ENCODE data around the gene FAM25G.

DNA sequence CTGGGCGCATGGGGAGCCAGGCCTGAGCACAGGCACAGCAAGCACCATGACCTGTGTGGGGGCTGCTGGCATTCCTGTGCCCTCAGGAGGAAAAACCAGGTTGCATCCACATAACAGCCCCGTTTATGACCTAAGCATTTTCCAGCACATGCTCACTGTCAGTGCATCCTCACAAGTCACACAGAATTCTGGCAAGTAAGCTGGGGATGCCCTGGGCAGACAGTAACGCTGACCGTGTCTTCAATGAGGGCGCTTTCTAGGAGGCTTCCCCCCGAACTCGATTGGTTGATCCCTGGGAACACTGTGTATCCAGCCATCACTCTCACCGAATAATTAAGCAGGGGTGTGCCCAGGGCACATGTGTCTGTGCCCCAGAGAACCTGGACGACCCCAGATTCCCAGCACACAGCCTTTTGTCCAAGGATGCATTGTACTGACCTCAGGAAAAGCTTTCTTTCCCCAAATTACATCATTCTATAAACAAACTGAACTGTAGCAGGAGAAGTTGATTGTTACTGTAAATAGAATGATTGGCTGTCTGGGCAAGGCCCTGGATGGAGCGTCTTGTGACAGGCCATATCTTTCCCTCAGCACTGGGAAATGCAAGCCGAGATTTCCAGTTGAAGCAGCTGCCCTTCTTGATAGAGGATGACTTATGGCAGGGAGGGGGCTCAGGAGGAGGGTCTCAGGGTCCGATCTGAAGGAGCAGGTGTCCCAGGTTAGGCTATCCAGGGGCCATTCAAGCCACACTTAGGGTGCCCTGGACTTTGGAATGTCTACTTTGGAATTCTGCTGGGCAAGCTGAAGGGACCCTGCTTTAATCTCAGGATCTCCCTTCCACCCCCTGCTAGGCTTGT lies 6.6 kb upstream of the DEPP1 start:
- PRO-cap, result no peak

- PRO-cap, result no peak
Observed at GRCh38 chr10:44986500-44987158, 8.0 kb upstream of the DEPP1 start.

GRCh38 chr10:45004917-45005950 lies 4.5 kb downstream of the ZNF22 start:
- PRO-cap, result no peak

- PRO-cap, result no peak
Observed at GRCh38 chr10:45460445-45460831, 74.7 kb downstream of the MARCHF8 start.

DNA sequence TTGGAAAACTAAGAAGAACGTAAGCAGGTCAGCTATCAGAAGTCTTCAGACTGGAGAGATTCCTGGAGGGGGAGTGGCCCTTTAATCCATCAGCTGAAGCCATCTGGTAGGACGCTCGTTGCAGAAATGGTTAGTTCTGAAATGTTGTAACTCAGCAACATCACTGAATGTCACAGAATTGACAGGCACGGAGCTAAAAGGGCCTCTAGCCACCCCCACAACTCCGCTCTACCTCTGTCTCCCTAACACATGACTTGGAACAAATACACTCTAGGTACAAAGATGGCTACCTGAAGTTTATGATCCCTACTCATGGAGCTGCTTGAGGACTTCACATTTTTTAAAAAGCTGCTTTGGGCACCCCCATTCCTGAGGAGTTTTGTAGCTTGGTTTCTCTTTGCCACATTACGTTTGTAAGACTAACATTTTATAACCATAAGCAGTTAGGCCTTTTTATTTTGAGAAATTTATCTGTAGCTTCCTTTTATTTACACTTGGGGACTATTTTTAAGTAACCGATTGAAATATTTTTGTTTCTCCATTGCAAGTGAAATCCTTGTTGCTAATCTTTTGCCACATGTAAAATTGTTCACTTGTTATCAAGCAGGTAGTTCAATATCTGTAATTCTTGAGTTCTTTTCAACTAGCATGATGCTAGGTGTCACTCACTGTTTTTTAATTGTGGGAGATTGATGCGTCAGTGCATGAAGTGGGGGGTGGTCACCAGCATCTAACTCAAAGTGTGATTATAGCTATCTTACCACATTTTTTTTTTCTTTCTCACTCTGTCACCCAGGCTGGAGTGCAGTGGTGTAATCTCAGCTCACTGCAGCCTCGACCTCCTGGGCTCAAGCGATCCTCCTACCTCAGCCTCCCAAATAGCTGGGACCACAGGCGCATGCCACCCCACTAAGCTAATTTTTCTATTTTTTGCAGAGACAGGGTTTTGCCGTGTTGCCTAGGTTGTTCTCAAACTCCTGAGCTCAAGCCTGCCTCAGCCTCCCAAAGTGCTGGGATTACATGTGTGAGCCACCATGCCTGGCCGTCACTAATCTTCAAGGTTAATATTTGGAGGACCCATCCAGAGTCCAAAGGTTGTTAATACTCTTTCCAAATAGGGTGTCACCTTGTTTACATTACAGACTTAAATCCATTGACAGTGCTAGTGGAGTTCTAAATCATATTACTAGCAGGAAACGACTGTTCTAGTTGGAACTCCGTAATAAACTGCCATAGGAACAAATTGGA lies 28.6 kb downstream of the NCOA4 start:
- PRO-cap, result no peak

- PRO-cap, result no peak
Observed at GRCh38 chr10:46014653-46015639, 15.5 kb downstream of the NCOA4 start.

DNA sequence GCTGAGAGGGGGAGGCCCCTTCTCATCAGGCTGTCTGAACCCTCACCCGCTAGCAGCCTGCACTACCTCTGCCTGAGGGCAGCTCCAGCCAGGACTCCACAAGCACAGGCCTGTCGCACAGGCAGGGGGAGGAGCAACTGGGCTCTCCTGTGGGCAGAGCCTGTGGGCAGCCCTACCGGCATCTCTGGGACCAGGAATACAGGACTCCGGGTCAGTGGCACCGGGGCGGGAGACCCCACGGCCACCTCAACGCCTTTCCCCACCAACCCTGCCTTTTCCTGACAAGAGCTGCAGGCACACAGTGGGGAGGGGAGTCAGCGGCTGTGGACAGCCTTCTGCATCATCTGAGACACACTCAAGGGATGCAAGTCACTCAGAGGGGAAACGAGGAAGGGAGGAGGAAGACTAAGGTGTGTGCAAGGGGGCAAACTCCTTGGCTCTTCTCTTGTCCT lies 49.4 kb upstream of the MSMB start:
- PRO-cap, result no peak

- PRO-cap, result no peak
Observed at GRCh38 chr10:46272035-46272436, 14.8 kb upstream of the ANTXRL start.

DNA sequence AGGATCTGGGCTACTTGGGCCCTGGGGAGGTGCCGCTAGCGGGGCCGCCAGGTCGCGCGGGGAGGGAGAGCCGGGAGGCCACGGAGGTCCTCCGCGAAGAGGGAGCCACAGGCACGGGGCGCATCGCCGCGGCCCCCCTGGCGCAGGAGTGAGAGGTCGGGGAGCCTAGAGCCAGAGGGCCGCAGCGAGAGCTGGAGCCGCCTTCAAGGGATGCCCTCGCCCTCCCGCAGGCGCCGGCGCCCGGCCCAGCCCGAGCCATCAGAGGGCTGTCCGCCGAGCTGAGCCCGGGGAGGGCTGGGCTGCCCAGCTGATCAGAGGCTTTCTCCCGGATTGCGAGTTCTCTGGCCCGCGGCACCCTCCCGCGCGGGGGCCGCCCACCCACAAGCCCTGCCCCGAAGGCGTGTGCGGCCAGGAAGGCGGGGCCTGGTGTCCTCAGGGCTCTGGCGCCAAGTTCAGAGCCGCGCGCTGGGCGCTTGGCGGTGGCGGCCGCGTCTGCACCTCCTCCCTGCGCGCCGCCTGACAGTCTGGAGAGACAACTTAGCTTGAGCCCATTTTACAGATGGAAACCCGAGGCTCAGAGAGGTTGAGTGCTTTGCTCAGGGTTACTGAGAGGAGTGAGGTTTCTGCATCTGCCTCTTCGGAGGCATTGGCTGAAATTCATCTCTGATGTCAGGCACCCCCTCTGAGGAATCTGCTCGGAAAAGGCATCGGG lies 3.9 kb upstream of the ANTXRL start:
- PRO-cap, result no peak

DNA sequence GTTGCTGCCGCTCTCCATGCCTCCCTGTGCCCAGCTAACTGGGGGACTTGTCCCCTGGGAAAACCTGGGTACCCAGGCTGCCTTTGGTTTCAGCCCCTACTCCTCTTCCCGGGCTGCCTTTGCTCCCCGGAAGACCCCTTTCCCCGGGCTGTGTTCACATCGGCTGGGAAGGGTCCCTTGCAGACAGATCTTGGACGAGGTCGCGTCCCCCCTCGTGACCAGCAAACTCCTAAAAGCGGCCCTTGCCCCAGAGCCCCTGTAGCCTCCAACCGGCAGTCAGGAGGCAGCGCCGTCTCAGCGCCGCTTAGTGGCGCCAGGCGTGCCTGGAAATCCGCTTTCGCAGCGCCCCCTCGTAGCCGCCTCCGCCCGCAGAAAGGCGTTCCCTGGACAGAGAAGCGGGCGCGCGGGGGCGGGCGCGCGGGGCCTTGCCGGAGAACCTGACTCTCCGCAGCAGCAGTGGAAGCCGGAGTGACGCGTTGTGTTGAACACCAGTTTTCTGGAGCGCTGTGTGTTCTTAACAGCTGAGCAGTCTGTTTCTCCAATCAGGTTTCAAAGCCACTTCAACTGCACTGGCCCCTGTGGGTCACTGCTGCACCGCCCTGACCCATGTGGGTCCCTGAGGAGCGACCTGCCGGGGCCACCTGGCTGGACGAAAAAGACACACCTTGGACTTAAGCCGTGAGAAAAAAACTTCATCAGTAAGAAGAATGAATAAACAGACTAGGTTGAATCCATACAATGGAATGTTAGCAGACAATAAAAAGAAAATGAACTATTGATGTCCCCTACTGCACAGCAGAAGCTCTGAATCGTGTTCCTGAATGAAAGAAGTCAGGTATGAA lies 22.6 kb downstream of the ANXA8L1 start:
- PRO-cap, result no peak

DNA sequence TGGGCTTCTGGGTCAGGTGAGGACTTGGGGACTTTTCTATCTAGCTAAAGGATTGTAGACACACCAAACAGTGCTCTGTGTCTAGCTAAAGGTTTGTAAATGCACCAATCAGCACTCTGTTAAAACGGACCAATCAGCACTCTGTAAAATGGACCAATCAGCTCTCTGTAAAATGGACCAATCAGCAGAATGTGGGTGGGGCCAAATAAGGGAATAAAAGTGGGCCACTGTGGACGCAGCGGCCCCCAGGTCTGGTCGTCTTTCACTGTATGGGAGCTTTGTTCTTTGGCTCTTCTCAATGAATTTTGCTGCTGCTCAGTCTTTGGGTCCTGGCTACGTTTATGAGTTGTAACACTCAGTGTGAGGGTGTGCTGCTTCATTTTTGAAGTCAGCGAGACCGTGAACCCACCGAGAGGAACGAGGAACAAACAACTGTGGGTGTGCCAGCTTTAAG lies 171.1 kb downstream of the PTPN20 start:
- PRO-cap, result no peak

DNA sequence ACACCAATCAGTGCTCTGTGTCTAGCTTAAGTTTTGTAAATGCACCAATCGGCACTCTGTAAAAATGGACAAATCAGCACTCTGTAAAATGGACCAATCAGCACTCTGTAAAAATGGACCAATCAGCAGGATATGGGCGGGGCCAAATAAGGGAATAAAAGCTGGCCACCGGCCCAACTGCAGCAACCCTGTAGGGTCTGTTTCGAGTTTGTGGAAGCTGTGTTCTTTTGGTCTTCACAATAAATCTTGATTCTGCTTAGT lies 133.2 kb upstream of the GDF10 start:
- PRO-cap, result no peak

GRCh38 chr10:47256637-47257217 lies 43.3 kb upstream of the GDF10 start:
- PRO-cap, result no peak

GRCh38 chr10:47491482-47491855 lies at the start of gene FAM25G:
Gene FAM25G, minus strand, starts transcription at chr10:47491700.
- PRO-cap, result no peak

GRCh38 chr10:47706560-47706985 lies 56.8 kb downstream of the SYT15B start:
- PRO-cap, result no peak

DNA sequence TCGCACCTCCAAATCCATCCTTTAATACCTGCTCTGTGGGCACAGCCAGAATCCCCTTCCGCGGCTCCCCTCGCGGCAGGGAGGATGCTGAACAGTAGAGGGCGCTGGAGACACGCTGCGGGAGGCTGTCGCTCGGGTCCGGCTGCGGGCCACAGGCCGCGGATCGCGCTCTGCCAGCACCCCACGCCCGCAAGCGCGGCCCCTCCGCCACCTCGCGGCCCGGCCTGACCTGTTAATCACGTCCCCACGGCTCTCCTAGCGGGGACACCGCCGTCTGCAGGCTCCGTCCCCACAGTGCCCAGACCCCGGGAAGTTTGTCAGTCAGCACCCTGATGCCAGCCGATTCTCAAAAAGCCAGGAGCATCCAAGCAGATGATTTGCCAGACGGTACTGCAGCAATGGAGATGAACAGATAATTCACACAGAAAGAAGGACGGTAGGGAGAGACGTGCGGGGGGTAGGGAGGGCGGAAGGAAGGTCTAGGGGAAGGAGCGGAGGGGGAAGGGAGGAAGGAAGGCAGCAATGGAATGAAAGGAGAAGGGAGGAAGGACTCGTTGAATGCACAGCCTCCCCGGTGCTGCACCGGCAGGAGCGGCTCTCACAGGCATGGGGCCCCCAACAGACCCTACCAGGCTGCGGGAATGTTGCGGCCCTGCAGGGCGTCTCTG lies 19.7 kb downstream of the SYT15B start:
- PRO-cap, result no peak

DNA sequence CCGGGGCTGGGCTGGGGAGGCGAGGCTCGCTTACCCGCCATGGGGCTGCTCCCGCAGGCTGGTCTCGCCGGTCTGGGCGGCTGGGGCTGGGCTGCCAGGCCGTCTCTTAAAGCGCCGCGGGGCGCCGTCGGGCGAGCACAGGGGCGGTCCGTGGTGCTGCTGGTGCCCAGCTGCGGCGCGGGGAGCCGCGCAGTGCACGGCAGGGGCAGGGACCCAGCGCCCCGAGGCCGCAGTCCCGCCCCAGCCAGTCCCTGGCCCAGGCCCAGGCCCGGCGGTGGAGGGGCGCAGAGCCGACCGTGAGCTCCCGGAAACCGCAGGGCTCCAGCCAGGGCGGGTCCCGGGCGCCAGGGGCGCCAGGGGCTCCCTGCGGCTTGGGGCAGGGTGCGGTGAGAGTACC lies 794 bp downstream of the SYT15B start:
- PRO-cap, result no peak

DNA sequence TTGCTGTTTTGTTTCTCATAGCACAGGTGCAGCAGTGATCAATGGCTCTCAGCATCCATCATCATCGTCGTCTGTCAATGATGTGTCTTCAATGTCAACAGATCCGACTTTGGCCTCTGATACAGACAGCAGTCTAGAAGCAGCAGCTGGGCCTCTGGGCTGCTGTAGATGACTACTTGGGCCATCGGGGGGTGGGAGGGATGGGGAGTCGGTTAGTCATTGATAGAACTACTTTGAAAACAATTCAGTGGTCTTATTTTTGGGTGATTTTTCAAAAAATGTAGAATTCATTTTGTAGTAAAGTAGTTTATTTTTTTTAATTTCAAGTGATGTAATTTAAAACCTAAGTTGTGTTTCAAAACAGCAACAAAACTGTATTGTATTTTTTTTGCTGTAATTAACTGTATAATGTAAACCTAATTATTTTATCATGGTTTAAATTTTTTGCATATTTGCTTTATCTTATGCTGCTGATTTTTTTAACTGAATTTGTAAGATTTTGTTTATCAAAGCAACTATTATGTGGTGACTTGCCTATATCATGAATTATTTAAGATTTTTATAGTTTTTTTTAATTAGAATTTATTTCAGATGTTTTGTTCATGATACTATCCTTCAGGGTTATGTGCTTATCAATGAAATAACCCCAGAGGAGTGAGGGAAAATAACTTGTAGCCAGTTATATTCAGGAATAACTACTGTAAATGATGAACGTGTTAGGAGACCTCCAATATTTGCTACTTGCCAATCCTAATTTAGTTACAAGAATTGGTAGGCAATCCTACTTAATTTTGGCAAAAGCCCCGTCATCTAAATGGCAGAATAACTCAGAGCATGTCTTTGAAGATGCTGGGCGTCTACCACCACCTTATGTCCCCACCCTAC lies 128.6 kb downstream of the MAPK8 start:
- PRO-cap, result no peak

DNA sequence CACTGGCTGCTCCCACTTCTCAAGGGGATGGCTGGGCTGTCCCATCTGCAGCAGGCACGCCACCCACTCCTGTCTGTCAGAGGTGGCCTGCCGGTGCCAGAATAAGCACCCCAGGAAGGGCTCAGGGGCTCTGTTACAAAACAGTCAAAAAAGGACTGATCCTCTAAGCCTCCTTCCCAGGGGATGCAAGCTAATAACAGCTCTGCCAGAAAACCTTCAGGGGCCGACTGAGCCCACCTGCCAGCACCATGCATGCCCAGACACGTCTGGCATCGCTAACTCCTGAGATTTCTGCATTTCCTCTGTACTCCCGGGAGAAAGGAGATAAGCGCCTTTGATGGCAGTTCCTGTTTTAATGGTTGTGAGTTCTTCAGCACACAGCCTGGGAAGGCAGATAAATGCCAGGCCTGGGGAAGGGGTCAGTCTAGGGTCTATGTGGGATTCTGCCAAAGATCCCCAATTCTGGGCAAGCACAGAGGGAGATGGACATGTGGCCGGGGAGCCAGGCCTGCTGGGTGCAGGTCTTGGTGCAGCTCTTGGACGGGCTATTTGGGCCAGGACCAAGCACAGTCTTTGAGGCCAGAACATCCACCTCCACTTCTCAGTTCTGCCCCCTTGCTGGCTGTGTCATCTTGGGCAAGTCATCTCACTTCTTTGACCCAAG lies 128.4 kb downstream of the ARHGAP22 start:
- PRO-cap, result no peak

- PRO-cap, result no peak
Observed at GRCh38 chr10:48497193-48497576, 107.7 kb downstream of the ARHGAP22 start.

All from anterior vena cava (tissue), 1 donor.